Umbilical cord (tissue), 2 donors: ENCODE results near the genes MCC, KCNN2 and AP3S1.

GRCh38 chr5:113487754-113488996 lies at the start of gene MCC:
TSS of gene MCC (minus strand) at chr5:113488453.
- RAMPAGE, long total RNA, result no peak

- RAMPAGE, long total RNA, result no peak
These were observed 644 bp upstream of the MCC start for GRCh38 chr5:113488997-113489196.

DNA sequence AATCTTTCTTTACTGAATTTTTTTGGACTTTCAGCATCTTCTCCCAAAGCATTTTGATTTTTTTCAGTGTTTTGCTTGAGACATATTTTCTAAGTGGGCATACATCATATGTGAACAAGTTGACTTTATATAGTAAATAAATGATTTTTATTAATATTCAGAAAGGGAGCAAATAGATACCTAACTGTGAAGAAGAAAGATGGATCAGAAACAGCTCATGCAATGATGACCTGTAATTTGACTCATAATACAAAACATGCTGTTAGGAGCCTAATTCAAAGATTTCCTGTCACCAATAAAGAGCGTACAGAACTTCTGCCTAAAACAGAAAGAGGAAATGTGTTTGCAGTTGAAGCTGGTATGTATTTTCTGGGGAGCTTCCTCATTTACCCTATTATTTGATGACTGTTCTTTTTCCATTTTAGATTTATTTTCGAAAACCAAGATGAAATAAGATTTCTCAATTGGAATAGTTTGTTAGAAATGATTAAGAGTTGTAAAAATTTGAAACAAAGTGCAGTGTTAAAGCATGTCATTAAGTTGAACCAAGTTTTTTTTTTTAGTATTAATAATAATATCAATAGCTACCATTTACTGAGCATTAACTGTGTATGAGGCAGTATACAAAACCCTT lies 11.4 kb downstream of the YTHDC2 start:
- RAMPAGE, long total RNA, result no peak

DNA sequence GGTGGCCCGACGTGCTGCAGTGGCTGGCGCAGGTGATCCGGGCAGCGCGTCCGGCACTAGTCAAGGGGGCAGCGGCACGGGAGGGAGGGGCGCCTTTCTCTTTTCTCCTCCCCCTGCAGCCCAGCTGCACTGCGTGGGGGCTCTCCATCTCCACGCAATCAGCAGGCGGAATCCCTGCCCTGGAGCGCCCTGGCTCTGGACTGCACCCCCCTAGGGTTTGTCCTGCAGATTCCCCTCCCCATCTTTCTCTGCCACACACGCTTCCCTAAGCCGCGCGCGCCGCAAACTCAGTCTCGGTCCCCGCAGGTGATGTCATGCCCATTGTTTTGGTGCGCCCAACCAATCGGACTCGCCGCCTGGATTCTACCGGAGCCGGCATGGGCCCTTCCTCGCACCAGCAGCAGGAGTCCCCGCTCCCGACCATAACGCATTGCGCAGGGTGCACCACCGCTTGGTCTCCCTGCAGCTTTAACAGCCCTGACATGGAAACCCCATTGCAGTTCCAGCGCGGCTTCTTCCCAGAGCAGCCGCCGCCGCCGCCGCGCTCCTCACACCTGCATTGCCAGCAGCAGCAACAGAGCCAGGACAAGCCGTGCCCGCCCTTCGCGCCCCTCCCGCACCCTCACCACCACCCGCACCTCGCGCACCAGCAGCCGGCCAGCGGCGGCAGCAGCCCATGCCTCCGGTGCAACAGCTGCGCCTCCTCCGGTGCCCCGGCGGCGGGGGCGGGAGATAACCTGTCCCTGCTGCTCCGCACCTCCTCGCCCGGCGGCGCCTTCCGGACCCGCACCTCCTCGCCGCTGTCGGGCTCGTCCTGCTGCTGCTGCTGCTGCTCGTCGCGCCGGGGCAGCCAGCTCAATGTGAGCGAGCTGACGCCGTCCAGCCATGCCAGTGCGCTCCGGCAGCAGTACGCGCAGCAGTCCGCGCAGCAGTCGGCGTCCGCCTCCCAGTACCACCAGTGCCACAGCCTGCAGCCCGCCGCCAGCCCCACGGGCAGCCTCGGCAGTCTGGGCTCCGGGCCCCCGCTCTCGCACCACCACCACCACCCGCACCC lies at the start of gene KCNN2:
TSS of gene KCNN2 (plus strand) at position 413 of the 1,054 bp plus-strand sequence.
- RAMPAGE, long total RNA, result no peak

- RAMPAGE, long total RNA, result no peak
These were observed 157.8 kb downstream of the TRIM36 start for GRCh38 chr5:115011993-115012249.

- RAMPAGE, long total RNA, result no peak
These were observed 12.5 kb upstream of the PGGT1B start for GRCh38 chr5:115275114-115275709.

- RAMPAGE, long total RNA, result no peak
These were observed 351 bp upstream of the CCDC112 start for GRCh38 chr5:115296882-115297127.

- RAMPAGE, long total RNA, result no peak
These were observed 5.9 kb downstream of the FEM1C start for GRCh38 chr5:115538455-115539338.

- RAMPAGE, long total RNA, result no peak
These were observed 11.6 kb upstream of the TICAM2 start for GRCh38 chr5:115613616-115614478.

GRCh38 chr5:115841460-115842408 lies at the start of gene AP3S1:
TSS of gene AP3S1 (plus strand) at chr5:115841935.
- RAMPAGE, long total RNA, result start-site peak on the minus strand at chr5:115841559-115841569, 186 and 217 reads in 2 replicates; start-site peak on the plus strand at chr5:115841928-115842016, 316 and 726 reads in 2 replicates

DNA sequence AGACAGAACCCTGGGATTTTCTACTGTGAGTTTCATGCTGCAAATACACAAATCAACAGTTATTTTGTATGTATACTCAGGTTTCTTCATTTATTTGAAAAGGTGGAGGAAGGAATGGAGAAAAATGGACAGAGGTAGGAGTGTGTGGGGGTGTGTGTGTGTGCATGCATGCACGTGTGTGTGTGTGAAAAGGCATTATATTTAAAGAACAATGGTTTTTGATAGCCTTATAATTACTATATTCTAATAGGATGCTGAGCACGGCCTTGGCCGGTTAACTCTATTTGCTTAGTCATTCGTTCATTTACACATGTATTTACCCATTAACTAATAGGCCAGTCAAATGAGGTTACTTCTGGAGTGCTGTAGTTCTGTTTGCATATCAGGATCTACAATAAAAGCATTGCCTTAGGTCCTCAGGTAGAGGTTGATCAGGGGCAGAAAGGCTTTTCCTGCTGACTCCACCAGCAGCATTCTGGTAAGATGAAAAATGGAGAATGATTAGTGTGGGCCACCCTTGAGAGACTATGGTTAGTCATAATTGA lies 218.9 kb downstream of the COMMD10 start:
- RAMPAGE, long total RNA, result no peak

- RAMPAGE, long total RNA, result no peak
These were observed 189.6 kb upstream of the SEMA6A start for GRCh38 chr5:116764097-116764687.

DNA sequence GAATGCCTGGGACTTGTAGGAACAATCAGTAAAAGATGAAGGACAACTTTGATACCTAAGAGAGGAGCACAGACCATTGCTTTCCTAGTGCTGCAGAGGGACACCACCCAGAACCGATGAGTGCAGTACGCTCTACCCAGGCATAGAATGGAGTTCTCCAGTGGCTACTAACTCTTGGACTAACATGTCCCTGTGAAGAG lies 530.6 kb upstream of the SEMA6A start:
- RAMPAGE, long total RNA, result no peak

GRCh38 chr5:118923148-118923714 lies 65.1 kb downstream of the DTWD2 start:
- RAMPAGE, long total RNA, result no peak

- RAMPAGE, long total RNA, result no peak
These were observed 85.9 kb upstream of the TNFAIP8 start for GRCh38 chr5:119269906-119270379.

DNA sequence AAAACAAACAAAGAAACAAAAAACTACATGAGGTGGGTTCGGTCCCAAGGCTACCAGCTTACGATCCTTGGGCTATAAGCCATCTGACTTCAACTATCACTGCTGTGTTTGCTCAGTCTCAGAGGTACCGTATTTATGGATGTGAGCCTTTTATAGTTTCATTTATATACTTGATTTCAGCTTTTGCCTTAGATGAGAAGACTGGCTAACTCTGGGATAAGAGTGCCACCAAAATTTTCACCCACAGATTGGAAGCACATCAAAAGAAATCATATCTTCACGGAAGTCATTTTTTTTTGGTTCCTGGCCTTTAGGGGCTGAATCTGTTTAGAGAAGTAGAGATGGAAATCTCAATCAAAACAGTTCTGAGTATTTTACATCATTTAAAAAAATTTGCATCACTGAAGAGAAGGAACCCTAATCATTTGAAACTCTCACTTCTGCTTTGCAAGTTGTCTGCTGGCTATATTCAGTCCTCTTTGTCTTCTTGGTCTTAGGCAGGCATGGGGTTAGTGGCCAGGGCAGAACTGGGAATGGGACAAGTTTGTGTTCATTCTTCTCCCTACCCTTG lies 14.3 kb upstream of the TNFAIP8 start:
- RAMPAGE, long total RNA, result no peak

GRCh38 chr5:119394041-119394616 lies 38.3 kb downstream of the TNFAIP8 start:
- RAMPAGE, long total RNA, result no peak

DNA sequence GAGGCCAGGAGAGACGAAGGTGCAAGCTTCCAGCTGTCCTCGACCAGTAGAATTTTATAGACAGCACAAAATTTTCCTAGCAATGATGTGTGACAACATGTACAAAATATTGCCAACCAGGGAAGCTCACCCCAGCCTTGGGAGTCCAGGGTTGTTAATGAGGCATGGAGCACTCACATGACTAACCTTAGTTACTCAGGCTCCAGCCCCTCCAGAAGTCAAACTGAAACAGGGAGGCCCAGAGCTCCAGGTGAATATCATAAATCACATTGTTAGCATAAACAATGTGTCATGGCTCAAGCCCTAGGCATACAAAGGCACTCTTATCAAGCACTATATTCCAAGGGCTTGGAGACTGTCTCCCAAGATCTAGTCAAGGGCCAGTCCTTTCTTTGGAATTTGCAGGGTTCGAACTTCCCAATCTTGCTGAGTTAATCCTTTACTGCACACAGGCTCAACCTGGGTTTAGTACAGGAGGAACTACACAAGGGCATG lies 44.4 kb downstream of the TNFAIP8 start:
- RAMPAGE, long total RNA, result no peak

DNA sequence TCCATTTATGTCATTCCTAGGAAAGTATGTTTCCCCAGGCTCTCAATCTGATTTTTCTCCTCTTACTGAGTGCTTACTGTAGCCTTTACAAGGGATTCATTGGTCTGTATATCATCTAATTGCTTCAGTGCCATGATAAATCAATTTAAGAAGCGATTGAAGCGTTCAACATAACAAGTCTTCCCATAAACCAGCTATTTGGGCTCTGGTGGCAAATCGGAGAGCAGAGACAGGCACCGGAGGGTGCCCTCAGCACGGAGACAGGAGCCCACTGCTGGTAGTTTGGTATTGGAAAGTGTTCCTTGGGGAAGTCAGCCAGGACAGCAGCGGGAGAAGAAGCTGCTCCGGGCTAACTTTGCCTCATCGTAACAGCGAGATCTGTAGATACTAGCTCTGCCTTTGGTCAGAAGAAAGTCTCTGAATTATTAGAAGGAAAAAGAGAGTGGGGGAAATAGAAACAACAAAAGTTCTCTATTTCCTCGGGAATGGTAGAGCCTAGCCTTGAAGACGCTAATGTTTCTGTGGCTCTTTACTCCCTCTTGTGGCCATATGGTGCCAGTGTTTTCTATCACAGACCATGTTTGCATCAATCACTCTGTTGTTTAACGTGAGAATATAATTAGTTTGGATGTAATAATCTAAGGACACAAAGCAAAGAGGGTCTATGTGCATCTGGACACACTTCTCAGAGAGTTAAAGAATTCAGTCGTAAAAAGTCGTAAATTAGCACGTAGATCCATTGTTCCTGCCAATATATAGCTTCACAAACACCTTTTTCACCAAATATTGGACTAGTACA lies 40.4 kb upstream of the HSD17B4 start:
- RAMPAGE, long total RNA, result no peak

- RAMPAGE, long total RNA, result no peak
These were observed 33.5 kb upstream of the HSD17B4 start for GRCh38 chr5:119418707-119419236.